RPMI7951 (cell line): ENCODE data around the genes MATCAP2 and AOAH.

DNA sequence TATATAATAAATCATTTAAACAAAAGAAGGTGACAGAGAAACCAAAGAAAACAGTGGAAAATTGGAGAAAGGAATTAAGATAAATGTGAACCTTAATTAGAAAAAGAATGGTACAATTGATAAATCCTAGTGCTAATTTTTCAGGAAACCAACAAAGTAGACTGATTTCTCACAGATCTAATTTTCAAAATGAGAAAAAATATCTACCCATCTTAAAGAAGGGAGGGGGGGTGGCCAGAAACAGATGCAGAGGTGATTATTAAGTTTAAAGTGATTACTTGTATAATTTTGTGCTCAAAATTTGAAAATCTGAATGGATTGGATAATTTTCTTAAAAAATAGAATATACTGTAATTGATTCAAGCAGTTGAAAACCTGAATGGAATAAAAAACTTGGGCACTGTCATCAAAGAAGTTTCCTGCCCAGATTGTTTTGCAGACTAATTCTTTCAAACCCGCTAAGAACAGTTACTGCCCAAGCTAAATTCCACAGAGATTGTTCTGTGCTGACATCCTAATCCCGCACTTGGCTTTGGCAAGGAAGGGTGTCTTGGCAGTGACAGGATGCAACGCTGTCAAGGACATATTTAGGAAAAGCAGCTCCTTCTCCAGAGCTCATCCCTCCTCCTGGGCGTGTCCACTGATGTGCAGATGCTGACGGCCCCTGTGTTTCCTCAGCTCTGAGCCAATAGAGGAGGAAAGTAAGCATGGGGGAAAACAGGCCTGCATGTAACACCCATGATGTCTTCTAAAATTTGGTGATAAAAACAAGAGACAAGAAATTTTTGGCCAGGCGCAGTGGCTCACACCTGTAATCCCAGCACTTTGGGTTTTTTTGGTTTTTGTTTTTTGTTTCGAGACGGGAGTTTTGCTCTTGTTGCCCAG lies 74.0 kb downstream of the EEPD1 start:
- RAMPAGE, long total RNA: no peak

DNA sequence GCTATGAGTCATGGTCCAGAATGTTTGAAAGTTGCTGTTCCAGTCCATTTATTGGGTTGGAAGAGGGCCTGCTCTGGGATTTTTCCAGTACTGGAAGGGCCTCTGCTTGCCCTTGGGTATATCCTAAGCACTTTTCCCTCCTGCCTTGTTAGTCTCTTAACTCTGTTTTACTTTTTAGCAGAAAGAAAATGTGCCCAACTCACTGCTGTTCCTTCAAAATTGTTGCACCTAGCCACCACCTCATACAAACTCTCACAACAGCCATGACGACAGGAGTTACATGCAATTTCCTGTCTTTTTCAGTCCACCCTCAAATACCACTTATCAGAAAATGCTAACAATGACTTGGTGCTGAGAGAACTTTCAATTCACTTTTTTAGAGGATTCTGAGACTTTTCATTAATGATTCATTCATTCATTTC lies 105.8 kb downstream of the MATCAP2 start:
- RAMPAGE, long total RNA: no peak

DNA sequence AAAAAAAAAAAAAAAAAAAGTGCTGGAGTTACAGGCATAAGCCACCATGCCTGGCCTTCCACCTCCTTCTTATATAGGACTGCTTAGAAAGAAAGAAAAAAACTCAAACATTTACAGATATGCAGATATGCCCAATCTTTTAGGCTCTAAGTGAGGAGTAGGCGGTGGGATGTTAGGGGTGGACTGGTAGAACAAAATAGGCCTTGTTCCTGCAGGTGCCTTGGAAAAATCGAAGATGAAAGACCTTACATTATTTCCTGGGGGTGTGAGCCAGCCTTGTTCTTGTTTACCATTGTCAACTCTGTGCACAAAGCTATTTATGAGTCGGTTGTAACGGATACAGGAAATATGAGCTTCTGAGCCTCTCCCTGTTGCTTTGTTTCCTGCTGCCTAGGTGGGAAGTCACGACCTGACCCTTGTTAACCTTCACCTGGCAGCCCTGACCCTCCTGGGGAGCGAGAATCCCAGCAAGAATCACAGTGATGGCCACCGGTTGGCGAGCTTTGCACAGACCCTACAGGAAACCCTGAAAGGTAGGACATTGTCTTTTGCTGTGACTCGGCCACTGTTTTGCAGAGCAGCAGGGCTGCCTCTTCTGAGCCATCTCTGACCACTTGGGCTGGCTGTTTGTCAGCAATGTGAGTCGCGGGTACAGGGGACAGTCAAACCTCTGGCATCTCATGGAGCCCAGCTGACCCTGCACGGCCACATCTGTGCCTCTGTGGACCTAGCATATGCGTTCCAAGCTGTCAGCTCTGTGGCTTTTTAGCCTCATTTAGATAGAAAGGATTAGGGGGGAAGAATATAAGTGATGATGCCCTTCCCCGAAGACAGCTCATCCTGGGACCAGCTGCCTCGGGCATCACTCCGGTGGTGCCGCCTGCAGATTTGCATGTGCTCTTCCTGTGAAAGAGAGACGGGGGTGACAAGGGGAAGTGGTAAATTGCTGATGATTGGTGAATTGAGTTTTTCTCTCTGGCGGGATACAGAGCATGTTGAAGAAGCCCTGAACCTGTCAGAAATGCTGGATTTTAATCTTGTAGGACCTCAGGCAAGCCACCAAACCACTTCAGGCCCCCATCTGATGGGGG lies 79.5 kb downstream of the MATCAP2 start:
- RAMPAGE, long total RNA: no peak

GRCh38 chr7:36366456-36367506 lies at the start of gene MATCAP2:
Gene MATCAP2, minus strand, starts transcription at chr7:36367240.
- RAMPAGE, long total RNA: no peak

DNA sequence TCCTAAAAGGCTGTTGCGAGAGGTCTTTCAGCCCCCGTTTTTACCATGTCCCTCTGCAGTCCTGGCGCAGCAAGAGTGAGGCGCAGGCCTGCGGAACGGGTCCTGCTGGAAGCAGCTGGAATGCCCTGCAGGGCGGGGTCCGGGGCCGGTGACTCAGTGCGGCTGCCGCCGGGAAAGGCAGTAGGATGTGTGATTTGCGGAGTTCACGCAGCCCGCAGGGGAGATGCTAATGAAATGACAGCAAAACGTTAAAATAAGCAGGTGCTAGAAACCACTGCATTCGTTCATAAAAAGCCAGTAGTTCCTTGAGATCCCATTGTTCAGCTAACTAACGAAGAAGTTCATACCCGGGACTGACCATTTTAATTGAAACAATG lies 607 bp downstream of the ANLN start:
- RAMPAGE, long total RNA: no peak

DNA sequence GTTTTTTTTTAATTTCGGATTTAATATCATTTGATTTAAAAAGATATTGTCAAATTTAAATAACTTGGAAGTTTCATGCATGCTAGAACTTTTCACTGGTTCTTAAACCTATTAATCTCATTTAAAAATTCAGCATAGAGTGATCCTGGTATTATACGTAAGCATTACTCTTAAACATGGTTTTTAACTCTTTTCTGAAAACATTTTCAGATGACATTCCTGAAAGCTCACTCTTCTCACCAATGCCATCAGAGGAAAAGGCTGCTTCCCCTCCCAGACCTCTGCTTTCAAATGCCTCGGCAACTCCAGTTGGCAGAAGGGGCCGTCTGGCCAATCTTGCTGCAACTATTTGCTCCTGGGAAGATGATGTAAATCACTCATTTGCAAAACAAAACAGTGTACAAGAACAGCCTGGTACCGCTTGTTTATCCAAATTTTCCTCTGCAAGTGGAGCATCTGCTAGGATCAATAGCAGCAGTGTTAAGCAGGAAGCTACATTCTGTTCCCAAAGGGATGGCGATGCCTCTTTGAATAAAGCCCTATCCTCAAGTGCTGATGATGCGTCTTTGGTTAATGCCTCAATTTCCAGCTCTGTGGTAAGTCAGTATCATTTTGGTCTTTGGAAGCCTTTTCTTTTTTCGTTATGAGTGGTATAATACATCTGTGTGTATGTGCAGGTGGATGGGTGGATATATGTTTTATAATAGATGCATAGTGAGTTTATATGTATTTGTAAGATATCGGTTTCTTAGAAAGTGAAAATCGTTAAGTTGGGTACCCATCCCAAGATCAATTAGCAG lies 16.5 kb downstream of the ANLN start:
- RAMPAGE, long total RNA: no peak

- RAMPAGE, long total RNA: no peak
These were observed 127.6 kb downstream of the ANLN start for GRCh38 chr7:36517260-36517602.

DNA sequence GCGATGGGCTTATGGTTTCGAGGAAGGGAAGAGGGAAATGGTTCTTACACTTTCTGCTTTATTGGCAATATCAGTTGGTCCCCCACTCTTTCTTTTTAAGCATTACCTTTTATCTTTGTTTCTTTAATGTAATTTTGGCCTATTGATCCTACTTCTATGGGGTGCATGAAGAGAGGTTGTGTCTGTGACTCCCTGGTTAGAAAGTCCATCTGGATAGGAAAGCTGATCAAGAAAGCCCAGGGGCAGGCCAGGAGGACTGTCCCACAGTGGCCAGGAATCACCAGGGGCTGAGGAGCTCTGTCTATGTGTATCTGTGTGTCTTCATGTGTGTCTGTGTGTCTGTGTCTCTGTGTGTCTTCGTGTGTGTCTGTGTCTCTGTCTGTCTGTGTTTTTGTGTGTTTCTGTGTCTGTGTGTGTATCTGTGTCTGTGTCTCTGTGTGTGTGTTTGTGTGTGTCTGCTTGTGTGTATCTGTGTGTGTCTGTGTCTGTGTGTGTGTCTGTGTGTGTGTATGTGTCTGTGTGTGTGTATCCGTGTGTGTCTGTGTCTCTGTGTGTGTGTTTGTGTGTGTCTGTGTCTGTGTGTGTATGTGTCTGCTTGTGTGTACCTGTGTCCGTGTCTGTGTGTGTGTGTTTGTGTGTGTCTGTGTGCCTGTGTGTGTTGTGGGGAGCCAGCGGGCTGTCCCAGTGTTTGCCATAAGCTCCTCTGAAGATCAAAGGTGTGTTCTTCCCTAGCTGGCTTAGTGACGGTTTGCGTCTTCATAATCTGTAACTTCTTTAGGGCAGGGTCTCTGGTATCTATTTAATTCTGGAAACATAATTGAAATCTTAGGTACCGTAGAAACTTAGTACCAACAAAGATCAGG lies 145.1 kb downstream of the ANLN start:
- RAMPAGE, long total RNA: no peak

GRCh38 chr7:36599665-36600361 lies 124.5 kb downstream of the AOAH start:
- RAMPAGE, long total RNA: no peak

DNA sequence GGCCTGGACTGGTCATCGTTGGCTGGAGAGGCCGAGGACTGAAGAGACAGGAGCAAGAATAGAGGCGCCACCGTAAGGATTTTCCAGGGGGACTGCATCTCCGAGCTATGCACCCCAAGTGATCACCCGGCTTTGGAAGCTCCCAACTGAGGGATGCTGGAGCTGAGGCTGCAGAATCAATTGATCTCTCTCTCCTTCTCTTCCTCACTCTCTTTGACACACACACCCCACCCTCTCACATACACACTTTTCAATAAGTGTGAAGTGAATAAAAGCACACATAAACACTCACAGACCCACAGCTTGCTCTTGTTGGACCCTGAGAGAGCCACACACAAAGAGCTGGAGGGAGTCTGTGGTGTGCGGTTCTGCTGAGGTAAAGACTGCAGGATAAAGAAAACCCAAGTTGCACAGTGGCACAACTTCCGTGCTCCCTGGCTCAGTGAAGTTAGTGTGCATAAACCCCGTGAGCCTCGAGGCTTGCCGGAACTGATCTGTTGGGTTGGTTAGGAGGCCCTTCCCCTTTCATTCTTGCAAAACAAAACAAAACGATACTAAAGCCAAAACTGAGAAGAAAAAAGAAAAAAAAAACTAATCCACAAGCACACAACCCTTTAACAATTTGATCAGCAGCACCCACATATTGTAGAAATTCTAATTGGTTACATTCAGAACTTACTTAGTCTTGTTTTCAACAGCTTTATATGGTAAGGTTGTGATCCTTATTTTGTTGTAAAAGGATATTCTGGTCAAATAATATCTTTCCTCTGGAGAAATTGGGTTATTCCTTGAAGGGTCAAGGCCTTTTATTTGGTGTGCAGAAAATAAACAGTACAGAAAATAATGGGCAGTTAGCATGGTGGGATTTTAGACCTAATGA lies at the start of gene AOAH:
Gene AOAH (minus strand): TSS at position 444 of the 880 bp plus-strand sequence.
- RAMPAGE, long total RNA: no peak

DNA sequence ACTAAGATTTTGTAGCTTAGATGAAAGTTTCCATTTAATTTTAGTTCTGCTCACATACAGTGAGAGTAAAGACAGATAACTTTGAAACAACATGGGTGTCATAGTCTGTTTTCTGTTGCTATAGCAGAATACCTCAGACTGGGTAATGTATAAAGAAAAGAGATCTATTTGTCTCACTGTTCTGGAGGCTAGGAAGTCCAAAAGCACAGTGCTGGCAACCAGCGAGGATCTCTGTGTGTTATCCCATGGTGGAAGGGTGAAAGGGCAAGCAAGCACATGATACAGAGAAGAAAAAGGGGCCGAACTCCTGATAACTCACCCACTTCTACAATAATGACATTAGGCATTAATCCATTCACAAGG lies 28.0 kb upstream of the AOAH start:
- RAMPAGE, long total RNA: no peak

- RAMPAGE, long total RNA: no peak
These were observed 36.8 kb upstream of the AOAH start for GRCh38 chr7:36761011-36761535.

- RAMPAGE, long total RNA: no peak
These were observed 52.8 kb upstream of the AOAH start for GRCh38 chr7:36776933-36777583.

- RAMPAGE, long total RNA: no peak
These were observed 247.2 kb upstream of the AOAH start for GRCh38 chr7:36971402-36971967.

GRCh38 chr7:37208523-37209087 lies 240.1 kb downstream of the ELMO1 start:
- RAMPAGE, long total RNA: no peak

GRCh38 chr7:37425807-37426484 lies 22.7 kb downstream of the ELMO1 start:
- RAMPAGE, long total RNA: no peak

GRCh38 chr7:37438794-37439405 lies 9.8 kb downstream of the ELMO1 start:
- RAMPAGE, long total RNA: no peak

DNA sequence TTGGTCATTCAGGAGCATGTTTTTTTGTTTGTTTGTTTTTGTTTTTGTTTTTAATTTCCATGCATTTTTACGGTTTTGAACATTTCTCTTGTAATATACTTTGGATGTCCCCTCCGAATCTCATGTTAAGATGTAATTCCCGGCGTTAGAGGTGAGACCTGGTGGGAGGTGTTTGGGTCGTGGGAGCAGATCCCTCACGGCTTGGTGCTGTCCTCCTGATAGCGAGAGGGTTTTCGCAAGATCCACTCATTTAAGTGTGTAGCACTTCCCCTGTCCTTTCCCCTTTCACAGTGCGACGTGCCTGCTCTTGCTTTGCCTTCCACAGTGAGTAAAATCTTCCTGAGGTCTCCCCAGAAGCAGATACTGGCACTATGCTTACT lies 6.6 kb downstream of the GPR141 start:
- RAMPAGE, long total RNA: no peak

GRCh38 chr7:37921391-37921820 lies 966 bp downstream of the EPDR1 start:
- RAMPAGE, long total RNA: no peak

- RAMPAGE, long total RNA: no peak
These were observed 7.3 kb downstream of the STARD3NL start for GRCh38 chr7:38185359-38185722.